Cardiac atrium fibroblast (primary cell): ENCODE data around the genes DKC1, F8 and F8A2.

DNA sequence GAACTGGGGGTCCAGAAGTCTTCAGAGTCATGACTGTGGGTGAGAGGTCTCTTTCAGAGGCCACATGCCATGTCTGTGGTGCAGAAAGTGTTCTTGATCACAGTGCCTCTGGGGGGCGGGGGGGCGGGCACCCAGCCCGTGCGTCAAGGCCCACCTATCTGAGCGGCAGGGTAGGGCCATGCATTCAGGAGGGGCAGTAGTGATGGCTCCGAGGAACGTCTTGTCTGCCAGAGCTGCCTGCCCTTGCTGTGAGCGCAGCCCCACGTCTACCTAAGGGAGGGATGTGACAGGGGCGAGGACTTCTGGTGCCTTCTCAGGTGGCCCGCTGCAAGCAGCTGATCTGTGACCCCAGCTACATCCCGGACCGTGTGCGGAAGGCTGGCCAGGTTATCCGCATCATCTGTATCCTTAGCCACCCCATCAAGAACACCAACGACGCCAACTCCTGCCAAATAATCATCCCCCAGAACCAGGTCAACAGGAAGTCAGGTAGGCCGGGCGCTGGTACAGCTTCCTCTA lies 2.6 kb upstream of the FAM50A start:
- RAMPAGE, long total RNA, result no peak

- RAMPAGE, long total RNA, result no peak
Measured at GRCh38 chrX:154516343-154517241, 560 bp upstream of the FAM3A start.

- RAMPAGE, long total RNA, result no peak
Measured at GRCh38 chrX:154531885-154532555, 14.6 kb downstream of the G6PD start.

DNA sequence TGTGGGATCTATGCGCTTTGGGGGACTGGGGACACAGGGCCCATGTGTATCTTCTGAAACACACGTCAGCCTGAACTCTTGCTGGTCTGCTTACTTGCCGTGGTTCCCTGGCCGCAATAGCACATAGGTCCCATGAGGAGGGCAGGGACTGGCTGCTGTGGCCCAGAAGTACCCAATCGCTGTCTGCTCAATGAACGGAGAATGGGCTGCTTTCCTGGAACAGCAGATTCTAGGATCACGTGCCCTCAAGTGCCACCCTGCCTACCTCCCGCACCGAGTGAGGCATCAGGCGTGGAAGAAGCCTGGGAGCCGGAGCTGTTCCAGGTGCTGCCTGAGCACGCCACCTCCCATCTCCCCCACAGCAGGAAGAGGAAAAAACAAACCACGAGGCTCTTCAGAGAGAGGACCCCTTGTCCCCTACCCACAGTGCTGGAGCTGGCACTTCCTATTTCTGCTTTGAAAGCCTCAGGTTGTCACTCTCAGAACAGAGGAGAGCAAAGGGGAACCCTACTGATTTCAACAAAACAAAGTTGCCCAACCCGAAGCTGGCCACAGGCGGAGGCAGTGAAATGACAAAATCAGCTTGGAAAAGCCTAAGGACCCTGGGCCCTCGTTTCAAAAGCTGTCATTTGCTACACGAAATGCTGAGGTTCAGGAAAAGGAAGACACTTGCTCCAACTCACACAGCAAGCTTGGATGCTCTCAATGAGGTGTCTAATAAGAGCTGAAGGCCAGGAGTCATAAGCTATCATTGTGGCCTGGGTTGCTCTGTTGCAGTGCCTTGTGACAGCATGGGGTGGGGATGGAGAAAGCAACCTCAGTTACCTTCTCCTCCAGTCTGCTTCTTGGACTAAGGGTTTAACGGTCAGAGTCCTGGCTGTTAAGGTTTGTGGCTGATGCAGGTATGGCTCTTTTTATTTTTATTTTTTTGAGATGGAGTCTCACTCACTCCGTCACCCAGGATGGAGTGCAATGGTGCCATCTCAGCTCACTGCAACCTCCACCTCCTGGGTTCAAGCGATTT lies 3.6 kb downstream of the G6PD start:
- RAMPAGE, long total RNA, result no peak

DNA sequence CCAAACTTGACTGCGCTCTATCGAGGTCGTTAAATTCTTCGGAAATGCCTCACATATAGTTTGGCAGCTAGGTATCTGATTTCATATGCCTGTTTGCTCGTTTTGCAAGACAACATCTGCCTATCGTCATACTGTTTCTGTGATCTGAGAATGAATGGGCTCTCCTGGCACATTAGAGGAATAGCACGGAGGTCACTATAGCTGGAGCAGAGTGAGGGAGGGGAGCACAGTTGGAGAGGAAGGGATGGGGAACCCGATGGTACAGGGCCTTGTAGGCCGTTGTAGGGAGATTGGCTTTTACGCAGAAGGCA lies 554 bp downstream of the IKBKG start:
- RAMPAGE, long total RNA, result no peak

- RAMPAGE, long total RNA, result start-site peak on the plus strand at chrX:154762848-154762927, 195 and 37 reads in 2 replicates
Measured at GRCh38 chrX:154762686-154763697, at the start of gene DKC1. TSS of gene DKC1 (plus strand) at chrX:154762864.

DNA sequence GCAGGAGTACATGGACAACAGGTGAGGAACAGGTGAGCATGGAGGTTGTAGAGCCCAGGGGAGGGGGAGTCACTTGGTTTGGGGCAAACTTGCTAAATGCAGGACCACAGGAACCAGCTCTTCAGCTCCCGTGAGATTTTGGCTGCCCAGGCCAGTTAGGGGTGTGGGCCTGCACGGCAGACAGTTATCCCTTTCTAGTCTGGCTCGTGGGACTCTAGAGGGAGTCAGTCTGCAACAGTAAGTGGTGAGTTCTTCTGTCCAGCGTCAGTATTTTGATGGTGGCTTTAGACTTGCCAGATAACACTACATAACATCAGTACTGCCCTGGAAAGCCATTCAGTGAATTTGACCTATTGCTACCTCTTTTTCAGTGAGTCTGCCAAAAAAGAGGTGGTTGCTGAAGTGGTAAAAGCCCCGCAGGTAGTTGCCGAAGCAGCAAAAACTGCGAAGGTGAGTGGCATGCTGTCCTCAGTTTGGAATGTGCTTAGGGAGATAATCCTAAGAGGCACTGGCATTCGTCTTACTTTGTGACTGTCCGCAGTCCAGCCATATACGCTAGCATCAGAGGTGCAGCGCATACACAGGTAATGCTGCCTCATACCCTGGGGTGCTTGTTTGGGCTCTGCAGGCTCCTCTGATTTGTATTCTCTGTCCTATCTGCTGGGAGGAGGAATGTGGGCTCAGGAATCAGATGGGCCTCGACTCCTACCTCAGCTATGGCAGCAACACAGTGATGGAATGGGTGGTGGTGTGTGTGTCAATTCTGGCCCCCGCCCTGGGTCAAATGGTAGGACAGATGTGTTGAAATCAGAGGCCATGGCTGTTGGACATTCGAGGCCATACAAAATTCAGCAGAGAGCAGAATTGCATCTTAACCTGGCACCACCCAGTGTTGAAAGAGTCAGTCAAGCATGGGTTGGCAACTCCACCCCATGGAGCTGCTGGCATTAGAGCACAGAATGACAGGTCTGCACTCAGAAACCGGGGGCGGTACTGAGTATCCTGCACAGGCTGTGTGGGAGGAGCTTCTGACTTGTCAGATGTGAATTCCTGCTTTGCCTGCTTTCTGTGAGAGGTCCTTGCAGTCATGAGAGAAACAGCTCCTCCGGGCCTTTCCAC lies 12.5 kb downstream of the DKC1 start:
- RAMPAGE, long total RNA, result no peak

DNA sequence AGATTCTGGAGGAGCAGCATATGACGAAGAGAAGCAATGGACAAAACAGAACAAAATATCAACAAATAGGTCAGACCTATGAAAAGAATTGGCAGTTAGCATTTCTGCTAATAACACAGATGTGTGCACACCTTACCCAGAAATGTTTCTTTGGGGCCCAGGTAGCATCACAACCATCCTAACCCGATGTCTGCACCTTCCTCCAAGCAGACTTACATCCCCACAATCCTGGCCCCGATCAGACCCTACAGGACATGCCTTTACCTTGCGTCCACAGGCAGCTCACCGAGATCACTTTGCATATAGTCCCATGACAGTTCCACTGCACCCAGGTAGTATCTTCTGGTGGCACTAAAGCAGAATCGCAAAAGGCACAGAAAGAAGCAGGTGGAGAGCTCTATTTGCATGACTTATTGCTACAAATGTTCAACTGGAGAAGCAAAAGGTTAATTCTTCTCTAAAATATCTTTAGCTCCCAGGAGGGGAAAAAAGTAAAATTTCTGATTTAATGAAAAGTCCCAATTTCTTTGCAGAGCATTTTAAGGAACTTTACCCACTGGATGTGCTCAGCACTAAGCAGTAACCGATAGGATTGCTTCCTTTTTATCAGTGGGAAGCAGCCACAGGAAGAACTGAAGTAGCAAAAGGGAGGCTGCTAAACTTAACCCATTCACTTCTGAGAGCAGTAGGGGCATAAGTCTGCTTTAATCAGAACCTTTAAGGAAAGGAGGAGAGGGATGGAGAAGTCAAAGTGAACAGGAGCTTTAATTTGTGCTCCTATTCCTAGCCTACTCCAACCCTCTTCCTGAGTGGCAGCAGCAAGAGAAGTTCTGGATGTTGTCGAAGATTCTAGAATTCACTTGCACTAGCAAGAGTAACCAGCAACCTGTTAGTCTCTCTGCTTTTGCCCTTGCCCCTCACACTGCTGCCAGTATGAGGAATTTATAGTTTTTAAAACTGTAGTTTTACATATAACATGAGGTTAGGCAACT lies at the start of gene F8:
Gene F8 (minus strand): TSS at position 578 of the 992 bp plus-strand sequence.
- RAMPAGE, long total RNA, result no peak

- RAMPAGE, long total RNA, result no peak
Measured at GRCh38 chrX:155381871-155382290, at the start of gene F8A2. TSS of gene F8A2 (plus strand) at chrX:155382095.

DNA sequence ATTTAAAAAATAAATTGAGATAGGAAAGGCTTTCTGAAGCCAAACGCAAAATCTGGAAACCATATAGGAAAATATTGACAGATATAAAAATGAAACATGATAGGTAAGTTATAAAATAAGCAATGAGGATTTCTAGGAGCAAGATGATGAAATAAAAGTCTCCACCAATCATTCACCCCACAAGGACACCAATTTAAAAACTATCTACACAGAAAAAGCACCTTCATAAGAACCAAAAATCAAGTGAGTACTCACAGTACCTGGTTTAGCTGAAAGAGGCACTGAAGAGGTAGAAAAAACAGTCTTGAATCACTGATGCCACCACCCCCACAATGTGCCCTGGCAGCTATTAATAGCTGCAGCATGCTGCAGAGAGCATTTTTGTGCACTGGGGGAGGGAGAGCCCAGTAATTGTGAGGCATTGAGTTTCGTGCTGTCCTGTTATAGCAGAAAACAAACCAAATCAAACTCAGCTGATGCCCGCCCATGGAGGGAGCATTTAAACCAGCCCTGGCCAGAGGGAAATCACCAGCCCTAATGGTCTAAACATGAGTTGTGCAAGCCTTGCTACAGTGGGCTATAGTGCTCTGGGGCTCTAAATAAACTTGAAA lies 106.1 kb upstream of the TMLHE start:
- RAMPAGE, long total RNA, result no peak

- RAMPAGE, long total RNA, result no peak
Measured at GRCh38 chrX:155967123-155967383, 30.4 kb upstream of the IL9R start.